ENCODE measurements around the genes ASPA, P2RX1 and ATP2A3.

GRCh38 chr17:2686803-2687272 lies 24.7 kb downstream of the CLUH start:
- PRO-cap = no peak

GRCh38 chr17:2691346-2692173 lies 20.0 kb downstream of the CLUH start:
- PRO-cap = no peak

DNA sequence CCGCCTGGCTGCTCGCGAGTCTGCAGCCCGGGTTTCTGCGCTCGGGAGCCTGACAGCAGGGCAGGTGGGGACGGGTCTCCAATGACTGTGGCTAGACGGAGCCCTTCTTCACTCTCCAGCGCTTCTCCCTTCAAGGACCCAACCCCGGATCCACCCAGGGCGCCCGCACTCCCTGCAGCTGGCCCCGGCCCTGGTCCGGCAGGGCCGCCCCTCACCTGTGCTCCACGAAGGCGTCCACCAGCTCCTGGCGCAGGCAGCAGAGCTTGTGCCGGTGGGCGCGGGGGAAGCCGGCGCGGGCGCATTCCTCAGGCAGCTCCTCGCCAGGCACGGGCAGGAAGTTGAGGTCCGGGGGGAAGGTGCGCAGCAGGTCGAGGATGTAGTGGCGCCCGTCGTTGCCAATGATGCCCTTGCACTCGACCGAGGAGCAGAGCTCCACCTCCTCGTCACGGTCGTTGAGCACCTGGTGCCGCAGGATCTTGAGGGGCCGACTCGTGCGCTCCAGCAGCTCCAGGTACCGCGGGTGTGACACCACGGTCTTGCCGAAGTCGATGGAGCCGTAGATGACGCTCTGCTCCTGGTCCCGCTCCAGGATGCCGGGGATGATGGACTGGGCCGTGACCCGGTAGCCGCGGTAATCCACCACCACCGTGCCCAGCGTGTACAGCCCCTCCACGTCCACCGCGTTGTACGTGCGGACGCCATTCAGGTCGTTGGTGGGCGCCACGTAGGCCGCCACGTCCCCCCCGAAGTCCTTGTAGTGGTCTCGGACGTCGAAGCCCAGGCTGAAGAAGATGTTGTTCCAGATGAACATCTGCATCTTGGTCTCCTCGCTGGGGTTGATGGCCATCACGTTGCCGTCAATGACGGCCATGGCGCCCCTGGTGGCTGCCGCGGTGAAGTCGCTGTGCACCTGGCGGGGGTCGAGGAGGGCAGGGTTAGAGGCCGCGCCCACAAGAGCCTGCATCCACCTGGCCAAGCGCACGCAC lies 13.6 kb downstream of the CLUH start:
- PRO-cap = no peak

- PRO-cap = no peak
These were observed 1.5 kb downstream of the CLUH start for GRCh38 chr17:2709941-2710653.

DNA sequence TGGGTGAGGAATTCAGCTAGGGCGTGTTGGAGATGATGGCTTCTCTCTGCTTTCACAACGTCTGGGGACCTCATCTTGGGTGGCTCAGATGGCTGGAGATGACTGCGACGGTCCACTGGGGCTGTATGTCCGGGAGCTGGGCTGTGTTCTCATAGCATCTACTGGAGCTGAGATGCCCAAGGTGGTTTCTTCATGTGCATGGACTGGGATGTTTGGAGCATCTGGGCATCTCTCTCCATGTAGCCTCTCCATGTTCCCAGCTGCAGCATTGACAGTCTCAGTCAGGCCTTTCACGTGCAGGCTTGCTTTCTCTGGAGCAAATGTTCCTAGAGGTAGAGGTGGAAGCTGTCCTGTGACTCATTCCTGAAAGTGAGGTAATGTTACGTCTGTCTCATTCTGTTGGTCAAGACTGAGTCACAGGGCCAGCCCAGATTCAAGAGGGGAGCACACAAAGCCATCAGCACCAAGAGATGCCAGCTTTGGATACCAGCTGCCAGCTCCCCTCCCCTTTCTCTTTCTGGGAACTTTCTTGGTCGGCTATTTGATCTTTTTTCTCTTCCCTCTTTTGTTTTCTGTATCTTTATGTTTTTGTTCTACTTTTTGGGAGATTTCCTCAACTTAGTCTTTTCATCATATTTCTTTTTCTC lies 96.3 kb downstream of the RAP1GAP2 start:
- PRO-cap = no peak

DNA sequence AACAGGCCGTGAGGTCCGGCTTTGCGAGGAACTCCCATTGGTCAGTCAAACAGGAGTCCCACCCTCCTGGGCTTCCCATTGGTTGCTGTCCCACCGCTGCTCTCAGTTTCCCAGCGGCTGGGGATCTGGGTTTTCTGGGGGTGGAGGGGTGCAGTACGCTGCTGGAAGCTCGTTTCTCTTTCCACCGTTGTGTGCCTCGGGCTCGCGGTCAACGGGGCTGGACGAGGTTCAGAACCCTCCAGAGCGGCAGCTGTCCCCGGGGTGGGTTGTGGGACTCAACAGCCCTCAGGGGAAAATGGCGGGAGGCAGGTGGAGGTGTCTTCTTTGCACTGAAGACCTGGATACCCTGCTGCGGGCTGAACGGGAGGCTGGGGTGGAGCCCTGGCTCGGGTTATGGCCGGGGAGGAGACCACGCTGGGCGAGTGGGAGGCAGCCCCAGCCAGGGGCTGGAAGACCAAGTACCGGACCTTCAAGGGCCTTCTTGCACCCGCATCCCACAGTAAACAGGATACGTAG lies 14.3 kb downstream of the OR1D5 start:
- PRO-cap = bidirectional peak, plus-strand start at position 128 of the sequence, minus-strand start outside the sequence

- PRO-cap = no peak
These were observed at the start of gene ASPA for GRCh38 chr17:3475762-3476432. TSS of gene ASPA (plus strand) at chr17:3475997.

GRCh38 chr17:3640260-3640686 lies 3.7 kb downstream of the CTNS start:
- PRO-cap = no peak

GRCh38 chr17:3838105-3838641 lies 7.9 kb downstream of the NCBP3 start:
- PRO-cap = no peak

GRCh38 chr17:3903280-3904446 lies 10.8 kb upstream of the CAMKK1 start:
- PRO-cap = no peak

GRCh38 chr17:3916281-3916966 lies at the start of gene P2RX1:
TSS of gene P2RX1 (minus strand) at chr17:3916465.
- PRO-cap = bidirectional peak, plus-strand start at chr17:3916679, minus-strand start at chr17:3916465

- PRO-cap = no peak
These were observed 7.7 kb upstream of the P2RX1 start for GRCh38 chr17:3923840-3924439.

DNA sequence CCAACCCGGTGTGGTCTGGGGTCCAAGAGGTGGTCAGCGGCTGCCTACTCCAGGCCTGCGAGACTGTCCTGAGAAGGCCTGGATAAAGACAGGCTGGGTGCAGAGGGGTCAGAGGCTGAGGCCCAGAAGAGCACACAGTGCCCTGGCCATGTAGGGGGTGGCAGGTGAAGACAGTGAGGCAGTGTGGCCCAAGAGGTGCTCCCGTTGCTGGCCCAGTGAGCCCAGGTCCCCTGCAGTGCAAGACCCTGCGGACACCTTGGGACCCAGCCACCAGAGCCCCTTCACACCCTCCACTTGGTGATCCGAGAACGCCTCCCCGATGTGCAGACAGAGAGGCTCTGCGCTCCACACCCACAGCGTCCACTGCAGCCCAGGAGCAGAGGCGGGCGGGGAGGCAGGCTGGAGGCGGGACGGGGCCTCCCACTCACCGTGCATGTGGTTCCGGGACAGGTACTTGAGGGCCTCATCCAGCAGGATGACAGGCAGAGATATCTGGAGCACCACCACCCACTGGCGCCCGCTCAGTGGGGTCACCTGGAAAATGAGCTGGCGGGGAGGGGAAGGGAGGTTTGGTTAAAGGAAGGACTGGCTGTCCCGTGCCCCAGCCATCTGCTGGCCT lies 12.1 kb upstream of the P2RX1 start:
- PRO-cap = no peak

GRCh38 chr17:3963935-3965046 lies at the start of gene ATP2A3:
TSS of gene ATP2A3 (minus strand) at chr17:3964437.
- PRO-cap = bidirectional peak, plus-strand start at chr17:3964583, minus-strand start at chr17:3964434

DNA sequence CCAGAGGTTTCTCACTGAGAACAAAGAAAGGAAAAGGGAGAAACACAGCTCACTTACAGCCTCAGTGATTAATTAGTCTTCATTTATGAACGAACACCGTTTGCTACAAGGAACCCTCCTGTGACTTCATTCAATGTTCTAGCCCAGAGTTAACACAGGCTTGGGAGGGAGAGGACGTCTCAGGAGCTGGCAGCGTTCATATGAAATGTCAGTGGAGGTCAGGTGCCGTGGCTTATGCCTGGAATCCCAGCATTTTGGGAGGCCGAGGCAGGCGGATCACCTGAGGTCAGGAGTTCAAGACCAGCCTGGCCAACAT lies 16.5 kb upstream of the ATP2A3 start:
- PRO-cap = no peak

- PRO-cap = no peak
These were observed 86.7 kb downstream of the ZZEF1 start for GRCh38 chr17:4055895-4056673.

GRCh38 chr17:4062075-4062775 lies 80.6 kb downstream of the ZZEF1 start:
- PRO-cap = no peak

- PRO-cap = no peak
These were observed 70.3 kb downstream of the ZZEF1 start for GRCh38 chr17:4072431-4073064.

GRCh38 chr17:4161085-4162293 lies 18.5 kb downstream of the CYB5D2 start:
- PRO-cap = no peak

DNA sequence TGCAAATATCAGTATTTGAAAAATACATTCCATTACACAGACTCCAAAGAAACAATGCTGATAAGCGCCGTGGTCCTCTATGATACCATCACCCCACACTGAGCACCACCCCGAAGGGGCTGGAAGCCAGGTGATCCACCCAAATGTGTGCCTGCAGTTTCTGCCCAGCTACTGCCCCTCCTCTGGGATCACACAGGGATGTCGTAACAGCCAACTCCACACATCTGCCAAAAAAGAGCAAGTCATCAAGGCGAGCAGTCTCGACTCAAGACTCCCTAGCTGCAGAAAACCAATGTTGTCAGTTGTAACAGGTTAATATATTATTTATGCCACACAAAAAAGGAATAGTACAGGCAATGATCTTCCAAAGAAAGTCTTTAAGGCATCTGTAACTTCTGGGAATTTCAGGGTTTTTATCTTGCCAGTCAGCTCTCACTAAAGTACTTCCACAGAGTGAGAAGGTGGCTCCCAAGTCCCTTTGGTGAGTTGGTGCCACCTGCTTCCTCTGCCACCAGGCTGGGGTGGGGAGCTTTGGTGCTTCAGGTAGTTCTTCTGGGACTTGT lies 21.0 kb downstream of the CYB5D2 start:
- PRO-cap = no peak